Metastatic Liver Carcinoma in the Lung (tissue), 2 donors: ENCODE results near the gene MSH2.

- PRO-cap, 2 experiments = no peak in any of the 2 experiments
These were observed 70.1 kb downstream of the TTC7A start for GRCh38 chr2:47011071-47011582.

GRCh38 chr2:47034914-47035770 is 94.1 kb downstream of the TTC7A start:
- PRO-cap, 2 experiments = no peak in any of the 2 experiments

GRCh38 chr2:47038234-47039041 is 97.4 kb downstream of the TTC7A start:
- PRO-cap, 2 experiments = no peak in any of the 2 experiments

DNA sequence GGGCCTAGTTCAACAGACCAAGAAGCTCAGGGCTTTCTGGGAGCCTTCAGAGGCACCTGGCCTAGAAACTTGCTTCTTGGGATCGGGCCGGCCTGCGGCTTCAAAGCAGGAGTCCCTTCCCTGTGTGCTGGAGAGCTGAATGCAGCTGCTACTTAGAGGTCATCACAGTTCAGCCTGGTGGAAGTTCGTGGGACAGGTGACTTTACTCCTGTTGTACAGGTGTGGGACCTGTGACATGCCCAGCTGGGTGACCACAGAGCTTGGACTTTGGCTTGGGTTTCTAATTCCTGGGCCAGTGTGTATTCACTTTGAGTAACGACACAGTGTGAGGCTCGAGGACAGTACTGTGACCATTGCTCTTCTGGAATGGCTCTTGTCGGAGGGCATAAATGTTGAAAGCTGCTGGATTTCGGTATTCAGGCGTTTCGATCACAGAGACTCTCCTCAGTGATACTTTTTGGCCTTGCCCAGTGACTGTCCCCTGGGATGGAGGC is 99.6 kb downstream of the TTC7A start:
- PRO-cap, 2 experiments = no peak in any of the 2 experiments

DNA sequence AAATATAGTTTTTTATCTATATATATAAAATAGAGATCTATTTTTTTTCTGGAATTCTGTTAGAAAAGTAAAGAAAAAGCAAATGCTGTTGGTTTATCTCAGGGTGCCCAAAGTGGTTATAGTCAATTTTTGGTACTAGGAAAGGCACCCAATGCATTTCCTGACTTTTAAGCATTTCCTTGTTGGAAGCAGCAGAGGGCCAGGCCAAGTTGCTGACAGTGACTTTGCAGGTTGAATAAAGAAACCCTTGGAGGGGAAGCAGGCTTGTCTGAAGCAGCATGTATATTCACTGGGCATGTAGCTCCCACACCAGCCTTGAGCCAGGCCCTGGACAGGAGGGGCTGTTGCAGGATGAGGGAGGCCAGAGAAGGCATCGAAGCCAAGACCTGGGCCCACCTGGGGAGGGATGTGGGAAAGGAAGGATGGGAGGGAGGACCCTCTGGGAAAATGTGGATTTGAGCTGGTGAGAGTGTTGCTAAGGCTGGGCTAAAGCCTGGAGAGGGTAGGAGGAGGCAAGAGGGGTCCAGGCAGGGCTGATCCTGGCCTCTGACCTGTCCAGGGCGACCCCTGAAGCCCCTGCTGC is 79.7 kb downstream of the STPG4 start:
- PRO-cap, 2 experiments = no peak in any of the 2 experiments

DNA sequence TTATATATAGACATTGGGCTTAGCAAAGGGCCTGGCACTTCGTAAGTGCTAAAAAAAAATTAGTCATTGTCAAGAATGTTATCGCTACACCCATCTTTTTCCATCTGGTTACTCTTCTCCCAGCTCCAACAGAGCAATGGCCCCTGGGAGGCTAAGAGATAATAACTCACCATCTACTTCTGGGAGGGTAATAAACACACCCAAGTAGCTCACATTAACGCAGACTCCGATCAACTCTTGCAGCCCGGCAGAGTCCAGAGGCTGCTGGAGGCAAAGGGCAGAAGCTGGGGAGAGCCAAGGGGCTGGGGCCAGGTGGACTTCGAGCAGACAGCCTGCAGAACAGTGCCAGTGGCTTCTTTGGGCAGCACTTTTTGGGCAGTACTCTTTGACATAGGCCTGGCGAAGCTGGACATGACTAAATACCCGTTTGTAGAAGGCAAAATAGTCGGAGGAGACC is 42.8 kb upstream of the CALM2 start:
- PRO-cap, 2 experiments = no peak in any of the 2 experiments

DNA sequence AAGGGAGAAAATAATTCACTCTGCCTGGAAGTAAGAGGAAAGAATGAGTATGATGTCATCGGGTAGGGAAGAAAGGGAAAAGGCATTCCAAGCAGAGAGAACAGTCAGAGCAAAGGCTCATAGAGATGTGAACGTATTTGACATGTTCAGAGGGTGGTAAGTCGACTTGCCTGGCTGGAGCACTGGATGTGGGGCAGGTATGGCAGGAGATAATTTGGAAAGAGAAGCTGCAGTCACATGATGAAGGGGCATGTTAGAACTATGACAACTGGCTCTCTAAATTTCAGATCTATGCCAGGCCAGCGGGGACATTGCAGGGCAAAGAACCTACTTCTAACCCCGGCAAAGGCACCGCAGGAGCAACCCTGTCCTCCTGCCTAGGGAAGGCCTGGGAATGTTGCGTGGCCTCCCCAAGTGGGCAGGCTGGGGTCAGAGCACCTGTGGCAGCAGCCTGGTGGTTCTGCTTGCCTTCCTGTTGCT is 94.8 kb upstream of the EPCAM start:
- PRO-cap, 2 experiments = no peak in any of the 2 experiments

GRCh38 chr2:47357416-47357909 is 11.6 kb upstream of the EPCAM start:
- PRO-cap, 2 experiments = no peak in any of the 2 experiments

DNA sequence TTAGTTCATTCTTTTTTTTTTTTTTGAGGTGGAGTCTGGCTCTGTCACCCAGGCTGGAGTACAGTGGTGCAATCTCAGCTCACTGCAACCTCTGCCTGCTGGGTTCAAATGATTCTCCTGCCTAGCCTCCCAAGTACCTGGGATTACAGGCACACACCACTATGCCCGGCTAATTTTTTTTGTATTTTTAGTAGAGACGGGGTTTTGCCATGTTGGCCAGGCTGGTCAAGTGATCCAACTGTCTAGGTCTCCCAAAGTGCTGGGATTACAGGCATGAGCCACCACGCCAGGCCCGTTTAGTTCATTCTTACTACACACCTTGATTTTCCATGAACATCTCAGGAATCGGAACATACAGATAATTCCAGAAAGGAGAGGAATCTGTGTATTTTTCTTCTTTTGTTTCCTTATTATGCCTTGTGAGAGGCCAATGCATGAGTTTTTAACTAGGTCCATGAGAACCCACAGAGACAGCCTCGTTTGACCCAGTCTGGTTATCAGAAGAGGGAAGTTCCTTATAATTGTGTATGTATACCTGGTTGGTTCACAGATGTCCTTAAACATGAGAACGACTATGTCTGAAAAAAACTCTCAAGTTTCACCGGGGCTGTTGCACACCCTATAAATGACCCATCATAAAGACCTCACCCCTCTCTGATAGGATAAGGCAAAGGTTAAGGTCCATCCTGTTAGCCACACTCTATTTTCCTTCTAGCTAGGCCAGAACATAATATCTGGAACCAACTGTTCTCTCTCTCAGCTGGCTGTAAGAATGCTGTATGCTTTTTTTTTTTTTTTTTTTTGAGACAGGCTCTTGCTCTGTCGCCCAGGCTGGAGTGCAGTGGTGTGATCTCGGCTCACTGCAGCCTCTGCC is 9.0 kb upstream of the EPCAM start:
- PRO-cap, 2 experiments = no peak in any of the 2 experiments

GRCh38 chr2:47402478-47403768 is at the start of gene MSH2:
Gene MSH2 (plus strand): TSS chr2:47403156.
- PRO-cap, 2 experiments = peak in 2 of 2 experiments; most common plus-strand start chr2:47403167 (in 2); most common minus-strand start chr2:47402935 (in 2)

DNA sequence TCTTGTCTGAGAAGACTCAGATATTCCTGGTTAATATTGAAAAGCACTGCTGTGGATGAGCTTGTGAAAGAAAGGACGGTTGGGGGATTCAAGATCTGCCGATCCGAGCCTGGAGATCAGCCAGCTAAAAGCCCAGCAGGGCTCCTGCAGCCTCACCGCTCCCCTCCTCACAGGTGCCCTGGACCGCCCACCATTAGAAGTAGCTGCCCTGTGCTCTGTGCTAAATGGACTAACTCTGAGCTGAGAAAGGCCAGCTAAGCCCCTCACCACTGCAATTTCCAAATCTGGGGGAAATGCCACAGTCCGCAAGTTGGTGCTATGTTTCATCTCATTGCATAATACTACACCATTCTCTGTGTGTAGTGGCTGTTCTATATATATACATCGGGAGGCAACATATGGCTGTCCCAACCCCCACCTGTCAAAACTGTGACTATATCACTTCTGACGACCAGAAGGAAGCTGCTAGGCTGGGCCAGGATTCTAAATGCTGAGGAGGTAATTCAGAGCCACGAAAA is 50.7 kb downstream of the KCNK12 start:
- PRO-cap, 2 experiments = no peak in any of the 2 experiments

DNA sequence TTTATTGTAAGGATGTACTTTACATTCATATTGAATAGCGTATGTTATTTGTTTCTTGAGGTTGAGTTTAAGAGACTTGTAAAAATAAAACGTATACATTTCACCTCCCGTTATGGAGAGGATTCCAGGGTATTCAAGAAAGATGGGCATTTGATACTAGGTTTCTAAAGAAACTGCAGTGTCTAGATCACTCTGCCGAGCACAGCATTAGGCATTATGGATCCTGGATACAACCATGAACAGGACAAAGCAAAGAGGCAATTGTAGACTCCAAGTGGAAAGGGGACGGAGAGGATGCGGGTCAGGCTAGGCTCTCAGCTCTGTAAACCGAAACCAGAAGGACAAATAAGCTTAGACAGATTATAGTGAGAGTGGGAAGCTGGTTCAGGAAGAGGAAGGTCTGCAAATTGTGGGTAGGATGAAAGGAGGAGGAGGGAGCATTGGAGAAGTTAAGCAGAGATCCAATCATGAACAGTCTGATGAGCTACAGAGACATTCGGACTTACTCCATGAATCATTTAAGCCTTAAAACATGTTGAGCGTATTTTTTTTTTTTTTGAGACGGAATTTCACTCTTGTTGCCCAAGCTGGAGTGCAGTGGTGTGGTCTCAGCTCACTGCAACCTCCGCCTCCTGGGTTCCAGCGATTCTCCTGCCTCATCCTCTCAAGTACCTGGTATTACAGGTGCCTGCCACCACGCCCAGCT is 3.0 kb downstream of the MSH6 start:
- PRO-cap, 2 experiments = no peak in any of the 2 experiments

DNA sequence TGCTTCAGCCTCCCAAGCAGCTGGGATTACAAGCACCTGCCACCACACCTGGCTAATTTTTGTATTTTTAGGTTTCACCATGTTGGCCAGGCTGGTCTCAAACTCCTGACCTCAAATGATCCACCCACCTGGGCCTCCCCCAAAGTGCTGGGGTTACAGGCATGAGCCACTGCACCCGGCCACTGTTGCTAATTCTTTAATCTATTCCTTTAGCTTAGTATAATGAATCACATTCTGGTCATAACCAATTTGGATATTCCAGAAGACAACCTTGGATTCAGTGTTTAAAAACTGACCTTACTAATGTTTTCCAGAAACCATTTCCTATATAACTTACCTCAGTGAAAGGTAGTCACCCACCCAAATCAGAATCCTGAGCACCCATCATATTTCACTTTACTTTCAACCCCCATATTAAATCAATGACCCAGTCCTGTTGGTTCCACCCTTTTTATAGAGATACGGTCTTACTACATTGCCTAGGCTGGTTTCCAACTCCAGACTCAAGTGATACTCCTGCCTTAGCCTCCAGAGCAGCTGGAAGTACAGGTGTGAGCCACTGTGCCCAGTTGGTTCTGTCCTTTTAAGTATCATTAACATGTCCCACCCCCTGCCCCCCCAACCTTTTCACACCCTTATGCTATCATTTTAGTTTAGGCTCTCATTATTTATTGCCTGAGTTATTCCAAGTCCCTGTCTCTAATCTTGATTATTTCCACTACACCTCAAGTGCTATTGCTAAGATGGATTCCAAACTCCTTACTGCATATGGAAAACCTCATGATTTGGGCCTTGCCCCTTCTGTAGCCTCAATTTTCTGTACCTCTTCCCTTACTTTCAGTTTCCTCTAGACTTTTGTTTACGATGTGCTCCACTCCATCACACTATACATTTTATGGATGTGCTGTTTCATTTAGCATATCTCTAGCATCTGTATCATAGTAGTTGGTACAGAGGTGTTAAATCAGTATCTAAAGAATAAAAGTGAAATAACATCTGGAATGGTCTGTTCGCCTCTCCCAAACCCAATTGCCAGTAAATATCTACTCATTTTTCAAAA is 28.7 kb downstream of the MSH6 start:
- PRO-cap, 2 experiments = no peak in any of the 2 experiments

DNA sequence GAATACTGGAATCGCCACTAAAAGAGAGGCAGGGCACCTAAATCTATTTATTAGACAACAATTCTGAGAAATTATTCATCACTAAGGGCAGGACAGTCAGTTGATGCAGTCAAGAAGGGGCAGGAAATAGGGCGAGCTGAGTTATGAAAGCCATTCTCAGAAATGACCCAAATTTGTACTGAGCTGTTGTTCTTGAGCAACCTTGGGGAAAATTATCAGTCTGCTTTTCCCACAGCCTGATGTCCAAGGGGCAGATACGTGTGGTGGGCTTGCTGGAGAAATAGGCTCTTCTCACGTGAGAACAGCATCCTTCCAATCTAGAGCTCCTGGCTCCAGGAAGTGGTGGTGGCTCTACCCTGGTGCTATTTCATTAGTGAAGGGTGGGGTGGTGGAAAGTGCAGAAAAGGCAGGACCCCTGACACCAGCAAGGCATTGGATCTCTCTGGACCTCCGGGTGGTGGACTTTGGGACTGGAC is 38.6 kb downstream of the STON1 start:
- PRO-cap, 2 experiments = no peak in any of the 2 experiments

DNA sequence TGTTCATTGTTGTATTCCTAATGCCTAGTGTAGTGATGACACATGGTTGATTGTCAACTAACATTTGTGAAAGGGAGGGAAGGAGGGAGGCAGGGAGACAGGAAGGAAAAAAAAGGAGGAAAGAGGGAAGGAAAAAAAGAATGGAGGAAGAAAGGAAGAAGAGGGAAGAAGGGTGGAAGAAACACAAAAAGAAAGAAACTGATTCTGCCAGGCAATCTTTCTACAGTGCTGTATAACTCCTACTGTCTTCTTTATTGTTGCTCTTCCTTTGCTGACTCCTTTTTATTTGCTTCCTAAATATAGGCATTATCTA is 305.0 kb upstream of the FSHR start:
- PRO-cap, 2 experiments = no peak in any of the 2 experiments

GRCh38 chr2:50720597-50721011 is 311.3 kb downstream of the NRXN1 start:
- PRO-cap, 2 experiments = no peak in any of the 2 experiments

GRCh38 chr2:51015268-51015675 is 16.7 kb downstream of the NRXN1 start:
- PRO-cap, 2 experiments = no peak in any of the 2 experiments

DNA sequence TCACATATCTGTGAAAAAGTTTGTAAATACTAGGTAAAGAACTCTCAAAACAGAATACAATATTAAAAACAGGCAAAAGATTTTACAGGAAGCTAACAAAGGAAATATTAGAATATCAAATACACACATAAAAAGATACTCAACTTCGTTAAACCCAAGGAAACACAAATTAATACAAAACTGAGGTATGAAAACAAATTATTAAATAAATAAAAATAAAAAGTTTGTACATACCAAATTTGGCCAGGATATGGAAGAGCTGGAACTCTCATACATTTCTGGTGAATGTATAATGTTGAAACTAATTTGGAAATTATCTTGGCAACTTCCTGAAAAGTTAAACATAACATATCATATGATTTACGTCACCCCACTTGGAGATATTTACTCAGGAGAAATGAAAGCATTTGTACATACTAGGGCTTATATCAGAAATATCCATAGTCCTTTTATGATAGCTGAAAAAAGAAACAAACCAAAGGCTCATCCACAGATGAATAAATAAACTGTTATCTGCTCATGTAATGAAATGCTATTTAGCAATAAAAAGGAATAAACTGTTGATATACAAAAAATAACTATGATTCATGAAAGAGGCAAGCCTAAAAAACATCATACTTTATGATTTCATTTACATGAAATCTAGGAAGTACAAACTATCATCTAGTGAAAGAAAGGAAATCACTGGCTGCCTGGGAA is 318.1 kb upstream of the NRXN1 start:
- PRO-cap, 2 experiments = no peak in any of the 2 experiments

DNA sequence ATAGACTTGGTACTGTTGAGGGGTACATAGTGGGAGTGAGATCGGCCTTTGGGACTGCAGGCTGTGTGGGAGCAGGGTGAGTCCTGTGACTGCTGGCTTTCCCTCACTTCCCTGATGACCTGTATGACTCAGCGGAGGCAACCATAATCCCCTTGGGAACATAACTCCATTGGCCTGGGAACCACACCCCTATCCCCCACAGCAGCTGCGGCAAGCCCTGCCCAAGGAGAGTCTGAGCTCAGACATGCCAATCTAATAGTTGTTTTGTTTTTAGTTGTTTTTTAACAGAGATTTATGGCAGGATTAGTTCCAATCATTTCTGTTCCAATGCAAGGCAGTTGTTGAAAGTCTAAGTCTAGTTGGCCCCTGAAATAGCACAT is 414.1 kb upstream of the CHAC2 start:
- PRO-cap, 2 experiments = no peak in any of the 2 experiments

- PRO-cap, 2 experiments = no peak in any of the 2 experiments
These were observed 5.3 kb upstream of the GPR75 start for GRCh38 chr2:53864868-53865582.